LHCN-M2 (cell line): ENCODE measurements around the gene EVC2.

- RAMPAGE, long total RNA: no peak
These were observed 31.3 kb upstream of the HGFAC start for GRCh38 chr4:3410464-3410956.

DNA sequence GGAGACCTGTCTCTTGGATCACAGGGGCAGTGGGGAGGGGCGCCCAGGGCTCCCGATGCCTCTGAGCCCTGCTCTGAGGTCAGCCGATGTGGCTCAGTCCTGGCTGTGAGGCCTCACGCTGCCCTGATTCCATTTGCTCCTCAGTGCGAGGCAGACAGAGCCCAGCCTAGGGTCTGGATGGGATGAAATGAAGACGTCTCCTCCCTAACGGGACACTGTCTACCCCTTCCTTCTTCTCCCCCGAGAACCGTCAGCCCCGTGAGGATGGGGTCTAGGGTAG lies 1.1 kb upstream of the DOK7 start:
- RAMPAGE, long total RNA: no peak

- RAMPAGE, long total RNA: no peak
These were observed 4.0 kb downstream of the DOK7 start for GRCh38 chr4:3467171-3467514.

GRCh38 chr4:3526500-3526982 lies 5.7 kb downstream of the LRPAP1 start:
- RAMPAGE, long total RNA: no peak

DNA sequence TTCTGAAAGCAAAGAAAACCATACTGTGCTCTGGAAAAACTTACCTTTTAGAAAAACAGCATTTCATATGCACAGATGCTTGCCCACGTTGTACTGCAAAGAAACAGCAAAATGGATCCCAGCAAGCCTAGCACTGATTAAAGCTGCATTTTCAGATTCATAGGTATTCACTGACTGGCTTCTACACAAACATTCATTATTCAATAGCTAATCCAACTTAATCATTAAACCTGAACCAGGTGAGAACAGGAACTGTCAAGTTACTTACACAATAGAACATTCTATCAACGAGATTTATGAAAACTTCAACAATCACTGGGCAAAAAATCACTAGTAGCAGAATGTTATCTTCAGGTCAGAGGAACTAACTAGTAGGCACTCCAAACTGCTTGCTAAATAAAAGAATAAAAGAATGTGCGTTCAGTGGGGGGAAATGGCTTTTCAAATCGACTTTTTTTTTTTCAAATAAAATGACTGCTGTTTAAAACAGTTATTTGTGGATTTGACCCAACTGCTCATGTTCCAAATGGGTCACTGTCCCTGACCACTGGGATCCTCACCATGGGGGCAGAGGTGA lies 42.3 kb downstream of the STX18 start:
- RAMPAGE, long total RNA: no peak

GRCh38 chr4:4575105-4576060 lies 33.5 kb upstream of the STX18 start:
- RAMPAGE, long total RNA: no peak

- RAMPAGE, long total RNA: no peak
These were observed 50.0 kb downstream of the CYTL1 start for GRCh38 chr4:4969164-4969811.

DNA sequence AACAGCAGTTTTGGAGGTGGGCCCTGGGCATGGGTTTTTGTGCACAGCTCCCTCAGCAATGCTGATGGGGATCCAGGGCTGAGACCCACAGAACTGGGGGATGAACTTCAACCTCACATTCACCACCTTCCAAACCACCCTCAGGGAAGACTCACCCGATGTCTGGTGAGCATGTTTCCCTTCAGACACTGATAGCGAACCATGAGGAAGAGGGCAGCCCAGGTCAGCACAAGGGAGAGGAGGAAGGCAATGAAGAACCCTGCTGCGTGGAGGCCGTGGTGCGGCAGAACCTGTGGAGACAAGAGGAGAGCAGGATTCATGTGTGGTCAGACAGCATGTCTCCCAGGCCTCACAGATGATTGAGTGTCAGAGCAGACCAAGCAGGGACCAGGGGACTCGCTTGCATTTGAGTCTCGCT lies 43.0 kb downstream of the EVC2 start:
- RAMPAGE, long total RNA: no peak

GRCh38 chr4:5708056-5709289 lies at the start of gene EVC2:
TSS of gene EVC2 (minus strand) at chr4:5708559.
- RAMPAGE, long total RNA: no peak

DNA sequence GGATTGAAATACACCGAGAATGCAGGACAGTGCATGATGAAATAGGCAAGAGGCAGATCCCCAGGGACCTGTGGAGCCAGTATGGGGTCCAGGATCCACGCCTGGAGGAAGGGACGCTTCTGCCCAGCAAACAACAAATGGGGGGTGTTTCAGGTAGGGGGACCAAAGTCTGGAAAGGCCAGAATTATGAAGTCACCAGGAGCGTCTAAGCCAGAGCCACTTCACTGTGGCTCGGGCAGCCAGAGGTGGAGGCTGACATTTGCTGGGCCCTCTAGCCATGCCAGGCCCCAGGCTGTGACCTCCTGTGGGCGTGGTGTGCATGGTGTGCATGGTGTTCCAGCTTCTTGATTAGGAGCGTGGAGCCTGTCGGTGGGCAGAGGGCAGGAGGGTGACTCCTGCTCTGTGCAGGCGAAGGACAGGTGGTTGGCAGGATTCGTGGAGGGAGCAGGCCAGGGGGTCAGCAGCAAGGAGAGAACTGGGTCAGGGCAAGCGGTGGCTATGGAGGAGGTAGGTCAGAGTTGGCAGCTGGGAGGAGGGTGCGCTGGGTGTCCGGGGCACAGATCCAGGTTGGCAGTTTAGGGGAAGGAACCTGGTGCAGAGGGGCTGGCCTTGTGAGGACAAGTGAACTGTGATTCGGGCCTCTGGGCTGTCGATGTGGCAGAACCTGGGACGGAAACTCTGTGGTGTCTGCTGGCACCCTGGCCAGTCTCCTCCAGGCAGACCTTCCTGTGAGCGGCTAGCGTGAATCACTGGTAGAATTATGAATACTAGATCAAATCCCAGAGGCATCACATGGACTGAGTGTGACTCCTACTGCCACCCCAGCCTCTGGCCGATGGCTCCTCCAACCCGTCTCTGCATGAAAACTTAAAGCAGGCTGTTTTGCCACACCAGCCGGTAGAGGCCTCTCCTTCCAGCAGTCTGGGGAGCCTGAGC lies 19.9 kb downstream of the EVC start:
- RAMPAGE, long total RNA: no peak

DNA sequence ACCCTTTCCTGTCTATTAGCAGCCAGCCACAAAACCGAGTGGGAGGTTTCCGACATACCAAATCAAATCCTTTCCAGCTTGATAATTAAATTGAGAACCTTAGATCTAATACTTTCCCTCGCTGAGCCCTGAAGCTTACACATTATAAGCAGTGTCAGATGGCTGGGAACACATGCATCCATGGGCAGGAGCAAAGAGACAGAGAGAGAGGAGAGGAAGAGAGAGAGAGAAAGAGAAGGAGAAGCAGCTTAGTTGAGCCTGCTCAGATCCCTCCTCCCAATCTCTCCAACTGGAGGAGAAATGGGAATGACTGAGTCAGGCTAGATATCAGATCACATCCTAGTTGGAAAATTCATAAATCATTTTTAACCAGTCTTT lies 57.4 kb downstream of the CRMP1 start:
- RAMPAGE, long total RNA: no peak

DNA sequence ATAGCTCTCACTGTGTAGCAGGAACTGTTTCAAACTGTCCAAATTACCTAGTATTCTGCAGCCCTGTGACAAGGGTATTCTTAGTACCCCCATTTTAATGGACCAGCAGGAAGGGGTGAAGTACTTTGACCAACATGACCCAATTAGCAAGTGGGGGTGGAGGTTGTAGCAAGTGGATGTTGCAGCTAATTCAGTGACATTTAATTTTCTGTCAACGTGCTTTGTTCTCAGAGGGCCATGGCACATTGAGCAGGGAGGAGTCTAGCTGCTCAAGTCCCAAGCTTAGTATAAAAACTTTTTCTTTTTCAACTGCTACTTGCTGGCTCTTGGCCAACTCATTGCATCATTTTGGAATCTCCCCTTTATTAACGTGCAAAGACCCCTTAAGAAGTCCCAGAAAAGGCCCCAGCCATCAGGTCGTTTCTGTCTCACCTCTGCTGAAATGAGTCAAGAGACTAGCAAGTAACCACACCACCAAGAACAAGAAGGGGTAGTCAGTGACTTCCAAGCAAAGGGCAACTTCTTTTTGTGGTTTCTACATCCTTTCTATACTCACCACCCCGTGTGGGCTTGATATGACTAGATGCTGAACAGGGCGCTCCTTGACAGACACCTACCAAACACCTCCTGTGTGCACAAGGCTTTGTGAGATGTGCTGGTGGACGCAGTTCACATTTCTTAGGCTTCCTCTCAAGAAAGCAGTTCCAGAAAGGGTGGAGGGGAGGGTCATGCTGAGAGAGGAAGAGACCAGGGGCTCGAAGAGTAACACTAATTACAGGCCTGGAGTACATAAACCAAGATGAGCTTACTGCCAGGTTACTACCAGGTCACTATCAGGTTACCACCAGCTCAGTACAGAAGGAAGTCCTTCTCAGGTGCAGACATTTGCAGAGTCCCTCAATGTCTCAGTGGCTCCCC lies 19.5 kb downstream of the JAKMIP1 start:
- RAMPAGE, long total RNA: no peak

DNA sequence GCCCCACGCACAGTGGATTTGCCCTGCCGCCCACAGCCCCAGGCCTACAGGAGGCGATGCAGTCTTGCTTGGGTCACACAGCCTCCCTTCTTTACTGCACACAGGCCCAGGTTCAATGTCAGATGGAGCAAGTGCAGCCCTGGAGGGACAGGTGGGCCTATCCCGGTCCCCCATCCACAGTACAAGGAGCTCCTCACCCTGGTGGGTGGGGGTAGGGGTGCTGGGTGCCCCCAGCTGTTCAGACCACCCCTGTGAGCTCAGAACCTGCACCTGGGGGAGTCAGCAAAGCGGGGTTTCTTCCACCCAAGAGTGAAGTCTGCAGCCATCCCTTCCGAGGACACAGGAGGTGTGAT lies 87.8 kb downstream of the WFS1 start:
- RAMPAGE, long total RNA: no peak

DNA sequence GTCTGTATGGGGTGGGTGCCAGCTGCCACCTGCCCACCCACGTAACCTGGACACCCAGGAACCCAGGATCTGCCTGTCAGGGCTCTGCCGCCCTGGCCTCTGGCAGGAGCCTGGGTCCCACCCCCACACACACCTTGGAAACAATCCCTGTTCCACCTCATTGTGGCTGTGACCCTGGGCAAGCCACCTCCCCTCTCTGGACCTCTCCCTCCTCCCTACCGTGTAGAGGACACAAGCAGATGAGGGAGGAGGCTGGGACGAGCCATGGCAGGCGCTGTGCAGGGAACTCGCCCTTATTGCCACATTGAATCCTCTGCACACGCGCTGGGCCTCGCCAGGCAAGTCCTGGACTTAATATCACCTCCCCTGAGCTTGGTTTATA lies 81.3 kb downstream of the PPP2R2C start:
- RAMPAGE, long total RNA: no peak

- RAMPAGE, long total RNA: no peak
These were observed 48.6 kb downstream of the PPP2R2C start for GRCh38 chr4:6423880-6424229.

GRCh38 chr4:6563446-6564289 lies 11.3 kb upstream of the MAN2B2 start:
- RAMPAGE, long total RNA: no peak

DNA sequence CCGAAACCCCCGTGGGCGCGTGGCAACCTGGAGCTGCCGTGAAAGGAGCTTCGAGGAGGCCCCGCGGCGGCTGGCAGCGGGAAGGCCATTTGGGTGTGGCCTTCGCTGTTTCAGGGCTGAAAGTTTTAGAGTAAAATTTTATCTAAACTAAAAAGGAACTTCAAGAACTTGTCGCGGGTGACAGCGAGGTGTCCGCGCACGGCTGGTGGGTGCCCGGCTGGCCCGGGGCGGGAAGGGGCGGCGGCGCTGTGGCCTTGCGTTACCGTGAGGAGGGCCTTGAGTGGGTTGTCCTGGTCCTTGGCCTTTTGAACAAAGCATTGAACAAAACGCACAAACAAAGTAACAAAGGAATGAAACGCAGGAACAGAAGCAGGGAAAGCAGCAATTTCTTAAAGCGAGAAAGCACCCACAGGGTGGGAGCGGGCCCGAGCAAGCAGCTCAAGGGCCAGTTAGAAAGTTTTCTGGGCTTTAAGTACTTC lies 16.0 kb upstream of the ENSG00000170846 start:
- RAMPAGE, long total RNA: no peak

DNA sequence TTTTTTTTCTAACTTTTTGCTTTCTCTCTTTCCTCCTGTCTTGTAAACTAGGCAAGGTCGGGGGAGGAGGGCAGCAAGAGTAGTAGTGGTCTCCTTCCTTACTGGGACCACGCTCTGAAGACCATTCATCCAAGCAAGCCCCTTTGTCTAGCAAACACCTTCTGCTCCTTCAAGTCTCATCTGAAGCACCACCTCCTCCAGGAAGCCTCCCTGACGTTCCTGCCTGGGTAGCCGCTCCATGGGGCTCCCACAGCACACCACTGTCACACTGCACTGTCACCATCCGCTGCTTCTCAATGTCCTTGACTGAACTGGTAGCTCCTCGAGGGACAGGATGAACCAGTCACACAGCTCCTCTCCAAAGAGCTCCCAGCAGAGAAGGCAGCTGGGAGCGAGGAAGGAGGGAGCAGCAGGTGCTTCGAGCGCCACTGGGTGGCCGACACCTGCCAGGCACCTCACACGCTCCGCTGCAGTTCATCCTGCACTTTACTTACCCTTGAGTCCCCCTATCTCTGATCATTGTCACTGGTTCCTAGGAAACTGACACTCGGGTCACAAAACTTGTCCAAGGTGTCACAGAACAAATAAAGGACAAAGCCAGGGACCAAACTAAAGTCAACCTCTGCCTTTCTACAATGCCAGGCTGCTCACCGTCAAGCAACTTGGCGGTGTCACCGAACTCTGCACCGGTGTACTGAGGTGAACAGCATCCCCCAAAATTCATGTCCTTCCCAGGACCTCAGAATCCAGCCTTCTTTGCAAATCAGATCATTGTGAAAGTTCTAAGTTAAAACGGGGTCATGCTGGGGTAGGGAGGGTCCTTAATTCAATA lies 5.7 kb upstream of the S100P start:
- RAMPAGE, long total RNA: no peak

DNA sequence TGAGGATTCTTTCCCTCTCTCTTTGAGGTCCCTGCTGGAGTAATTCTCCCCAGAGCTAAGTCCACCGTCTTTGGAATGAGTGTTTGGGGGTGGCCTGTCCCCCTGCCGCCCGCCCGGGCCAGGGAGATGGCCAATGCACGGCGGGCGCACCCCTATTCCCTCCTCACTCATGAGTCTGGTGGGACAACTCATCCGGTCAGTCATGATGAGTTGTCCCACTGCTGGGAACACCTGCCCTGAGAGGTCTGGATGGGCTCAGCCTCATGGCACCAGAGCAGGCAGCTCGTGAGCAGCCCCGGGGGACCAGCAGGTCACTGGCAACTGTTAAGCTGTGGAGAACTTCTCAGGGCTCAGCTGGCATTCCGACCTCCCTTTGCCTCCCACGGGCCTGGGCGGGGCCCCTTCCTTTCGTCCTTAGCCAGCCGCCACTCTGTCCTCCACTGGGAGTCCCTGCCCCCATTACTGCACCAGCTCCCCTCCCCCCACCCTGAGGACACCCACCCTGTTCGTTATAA lies 14.8 kb upstream of the KIAA0232 start:
- RAMPAGE, long total RNA: no peak

GRCh38 chr4:6885858-6886738 lies 23.5 kb upstream of the TBC1D14 start:
- RAMPAGE, long total RNA: no peak